ENCODE results near the genes NBPF10 and NOTCH2NLA.

DNA sequence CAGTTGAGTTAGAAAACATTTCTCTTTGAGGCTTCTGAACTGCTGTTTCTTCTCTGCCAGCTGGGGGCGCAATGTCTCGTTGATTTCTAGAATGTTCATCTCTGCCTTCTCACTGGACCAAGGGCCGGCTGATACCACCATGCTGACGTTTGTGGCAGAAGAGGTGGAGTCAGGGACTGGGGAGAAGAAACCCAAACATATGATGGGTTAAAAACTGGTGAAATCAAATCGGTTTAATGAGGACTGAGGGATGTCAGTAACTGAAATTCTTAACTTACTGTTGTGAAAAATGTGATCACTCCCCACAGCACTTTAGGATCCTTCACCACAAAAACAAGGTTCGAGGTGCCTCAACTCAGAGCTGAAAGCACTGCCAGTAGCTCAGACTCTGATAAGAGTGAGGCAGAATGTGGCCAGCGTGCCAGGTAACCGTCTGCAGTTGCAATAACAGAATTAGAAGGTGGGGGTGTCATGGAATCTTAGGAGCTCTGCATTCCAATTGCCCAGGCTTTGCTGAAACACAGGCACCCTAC is at the start of gene NBPF10:
Gene NBPF10, minus strand, starts transcription at position 176 of the 533 bp plus-strand sequence.
- PRO-cap, 4 experiments, result no peak in any of the 4 experiments
- RAMPAGE, long total RNA, 2 experiments, result no peak in any of the 2 experiments

- PRO-cap, 4 experiments, result peak in 1 of 4 experiments; most common minus-strand start chr1:146229000 (in 1)
- RAMPAGE, long total RNA, 2 experiments, result no peak in any of the 2 experiments
These were observed at the start of gene NOTCH2NLA for GRCh38 chr1:146228474-146229465. Gene NOTCH2NLA (minus strand): TSS chr1:146229021.

GRCh38 chr1:147237916-147238772 is 4.3 kb upstream of the CHD1L start:
- PRO-cap, 4 experiments, result peak in 4 of 4 experiments; most common plus-strand start chr1:147238488 (in 2); most common minus-strand start chr1:147238234 (in 4)
- RAMPAGE, long total RNA, 2 experiments, result no peak in any of the 2 experiments

DNA sequence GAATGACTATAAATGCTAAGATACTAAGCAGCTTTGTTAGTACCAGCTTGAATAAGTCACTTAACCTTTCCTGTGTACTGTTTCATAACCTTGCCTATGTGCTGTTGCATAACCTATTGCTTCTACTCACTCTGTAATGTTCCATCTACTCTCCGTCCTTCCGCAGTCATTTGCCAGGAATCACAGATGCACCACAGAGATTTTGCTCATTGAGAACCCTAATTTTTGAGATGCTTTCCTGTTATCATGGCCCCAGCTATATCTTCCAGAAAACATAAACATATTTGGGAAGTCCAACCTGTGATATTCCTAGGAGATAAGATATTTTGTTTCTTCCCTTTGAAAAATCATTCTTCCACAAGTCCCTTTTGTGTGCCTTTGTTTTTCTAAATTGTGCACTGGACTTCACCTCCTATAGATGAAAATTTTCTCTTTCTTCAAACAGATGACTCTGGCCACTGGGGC is 44.7 kb downstream of the CHD1L start:
- PRO-cap, 4 experiments, result peak in 3 of 4 experiments; most common plus-strand start position 165 of the sequence (in 3)
- RAMPAGE, long total RNA, 2 experiments, result no peak in any of the 2 experiments

- PRO-cap, 4 experiments, result peak in 4 of 4 experiments; most common plus-strand start chr1:147540940 (in 4); most common minus-strand start chr1:147540916 (in 2)
- RAMPAGE, long total RNA, 2 experiments, result no peak in any of the 2 experiments
These were observed 532 bp upstream of the BCL9 start for GRCh38 chr1:147540816-147541122.

DNA sequence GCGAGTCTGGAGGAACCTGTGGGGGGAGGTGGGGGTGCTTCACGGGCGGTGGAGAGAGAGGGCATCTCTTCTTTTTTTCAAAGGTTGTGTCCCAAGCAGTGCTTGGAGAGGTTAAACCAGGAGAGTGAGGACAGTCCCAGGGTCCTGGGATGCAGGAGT is 59.1 kb downstream of the BCL9 start:
- PRO-cap, 4 experiments, result no peak in any of the 4 experiments
- RAMPAGE, long total RNA, 2 experiments, result no peak in any of the 2 experiments

GRCh38 chr1:147655096-147655487 is 15.2 kb downstream of the ACP6 start:
- PRO-cap, 4 experiments, result no peak in any of the 4 experiments
- RAMPAGE, long total RNA, 2 experiments, result no peak in any of the 2 experiments

DNA sequence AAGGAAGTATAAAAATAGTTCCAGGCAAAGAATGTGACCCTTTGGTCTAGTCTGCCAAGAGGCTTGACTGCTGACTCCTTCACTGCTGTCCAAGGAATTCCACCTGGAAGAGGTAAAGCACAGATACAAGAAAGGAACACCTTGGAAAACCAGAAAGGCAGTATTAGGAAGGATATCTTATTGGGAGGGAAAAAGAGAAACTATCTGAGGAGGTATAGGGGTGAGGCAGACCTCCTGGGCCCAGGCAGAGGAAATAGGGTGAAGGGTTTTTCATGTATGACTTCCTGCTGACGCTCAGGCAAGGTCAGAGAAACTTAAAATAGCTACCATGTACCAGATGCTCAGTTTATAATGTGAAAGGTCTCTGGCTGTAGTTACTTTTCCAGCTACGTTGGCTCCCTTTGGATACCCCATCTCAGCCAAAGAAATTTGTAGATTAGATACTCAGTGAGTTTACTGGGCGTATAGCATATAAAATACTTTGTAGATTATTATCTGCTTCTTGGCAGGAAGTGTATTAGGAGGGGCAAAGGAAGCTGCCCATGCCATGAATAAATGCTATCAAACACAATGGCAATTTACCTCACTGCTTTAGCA is 2.1 kb upstream of the GJA5 start:
- PRO-cap, 4 experiments, result no peak in any of the 4 experiments
- RAMPAGE, long total RNA, 2 experiments, result no peak in any of the 2 experiments

DNA sequence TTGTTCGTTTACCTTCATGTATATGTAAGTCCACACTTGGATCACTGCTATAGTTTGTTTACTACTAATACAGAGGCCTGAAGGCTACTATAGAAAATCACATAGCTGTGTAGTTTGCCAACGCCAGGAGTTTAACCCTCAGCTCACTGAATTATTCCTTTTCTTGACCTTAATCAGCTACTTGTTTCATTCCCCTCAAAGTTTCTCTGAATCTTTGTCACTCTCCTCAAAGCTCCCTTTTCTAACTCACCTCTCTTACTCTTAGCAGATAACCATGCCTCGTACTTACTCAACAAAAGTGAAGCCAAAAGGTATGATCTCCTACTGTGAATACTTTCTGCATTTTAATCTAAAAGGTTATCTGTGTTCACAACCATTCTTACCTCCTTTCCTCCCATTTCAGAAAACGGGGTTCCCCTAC is 4.1 kb downstream of the GPR89B start:
- PRO-cap, 4 experiments, result no peak in any of the 4 experiments
- RAMPAGE, long total RNA, 2 experiments, result no peak in any of the 2 experiments

DNA sequence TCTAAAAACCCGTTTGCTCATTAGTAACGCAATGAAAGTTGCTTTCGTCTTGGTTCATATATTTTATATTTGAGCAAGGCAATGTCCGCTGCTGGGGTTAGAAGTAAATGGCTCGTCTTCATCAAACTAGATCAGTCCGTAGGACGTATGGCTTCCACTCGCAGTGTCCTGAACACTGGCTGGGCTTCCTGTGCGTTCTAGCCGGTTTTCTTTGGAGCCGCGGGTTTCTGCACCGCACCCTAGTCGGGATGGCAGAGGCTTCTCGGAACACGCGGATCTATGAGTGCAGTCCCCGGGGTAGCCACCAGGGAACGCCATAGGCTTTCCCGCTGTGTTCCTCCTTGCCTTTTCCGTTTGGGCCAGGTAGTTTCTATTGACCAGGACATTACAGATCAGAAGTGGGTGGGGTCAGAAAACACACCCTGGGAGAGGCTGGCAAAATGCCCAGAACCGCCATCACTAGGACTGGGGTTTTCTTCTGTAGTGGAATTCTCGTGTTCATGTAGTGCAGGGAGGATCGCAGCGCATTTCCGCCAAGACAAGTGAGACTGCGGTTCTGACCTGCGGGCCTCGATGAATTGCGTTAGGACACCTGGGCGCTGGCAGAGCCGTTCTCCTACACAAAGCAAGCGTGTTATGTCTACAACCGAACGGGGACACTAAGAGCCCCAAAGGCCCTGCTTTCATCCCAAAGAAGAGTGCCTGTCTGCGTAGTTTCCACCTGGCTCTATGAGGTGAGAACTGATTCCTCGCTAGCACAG is 121.7 kb downstream of the PPIAL4G start:
- PRO-cap, 4 experiments, result no peak in any of the 4 experiments
- RAMPAGE, long total RNA, 2 experiments, result no peak in any of the 2 experiments

DNA sequence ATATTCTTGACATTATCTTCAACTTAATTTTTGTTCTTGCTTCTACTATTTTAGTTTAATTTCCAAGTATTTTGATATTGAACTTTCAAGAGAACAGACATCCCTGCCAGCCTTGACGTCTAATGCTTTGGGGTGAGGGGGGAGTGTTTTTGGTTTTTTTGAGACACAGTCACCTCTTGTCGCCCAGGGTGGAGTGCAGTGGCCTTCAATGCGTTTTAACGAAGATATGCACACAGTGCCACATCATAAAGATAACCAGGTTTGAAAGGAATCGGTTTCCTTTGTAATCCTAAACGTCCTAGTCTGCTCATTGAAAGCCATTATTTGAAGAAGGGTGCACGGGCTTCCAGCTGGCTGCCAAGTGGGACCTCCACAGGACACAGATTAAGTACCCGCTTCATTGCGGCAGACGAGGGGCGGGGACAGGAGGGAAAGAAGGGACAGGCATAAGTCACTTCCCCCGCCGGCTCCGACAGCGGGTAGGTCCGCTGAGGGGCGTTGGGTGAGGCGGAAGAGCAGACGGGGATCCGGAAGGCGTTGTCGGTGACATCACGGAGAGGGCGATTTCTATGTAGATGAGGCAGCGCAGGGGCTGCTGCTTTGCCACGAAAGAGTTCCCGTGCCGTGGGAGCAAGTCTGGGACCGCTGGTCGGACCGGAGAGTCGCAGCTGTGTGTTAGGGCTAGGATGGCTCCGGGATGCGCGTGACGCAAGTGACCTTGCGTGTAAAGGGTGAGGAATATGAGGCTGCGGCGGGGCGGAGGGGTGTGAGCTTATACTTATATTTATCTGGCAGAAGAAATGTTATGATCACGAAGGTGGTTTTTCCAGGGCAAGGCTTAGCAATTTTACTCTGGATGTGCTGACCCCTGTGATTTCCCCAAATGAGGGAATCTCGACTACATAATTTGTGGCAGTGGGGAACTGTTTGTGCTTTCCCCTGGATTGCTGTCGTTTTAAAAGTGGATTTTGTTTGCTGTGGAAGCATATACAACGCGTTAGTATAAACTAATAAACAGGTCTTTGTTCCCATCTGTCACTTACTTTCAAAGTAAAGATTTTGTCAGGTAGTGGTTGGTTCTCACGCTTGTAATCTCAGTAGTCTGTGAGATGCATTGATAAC is 80.8 kb downstream of the PPIAL4G start:
- PRO-cap, 4 experiments, result peak in 4 of 4 experiments; most common plus-strand start position 598 of the sequence (in 3); most common minus-strand start position 424 of the sequence (in 2)
- RAMPAGE, long total RNA, 2 experiments, result start-site peak on the plus strand in 1 of 2 experiments, centred at position 588 of the sequence, 18 reads per replicate

DNA sequence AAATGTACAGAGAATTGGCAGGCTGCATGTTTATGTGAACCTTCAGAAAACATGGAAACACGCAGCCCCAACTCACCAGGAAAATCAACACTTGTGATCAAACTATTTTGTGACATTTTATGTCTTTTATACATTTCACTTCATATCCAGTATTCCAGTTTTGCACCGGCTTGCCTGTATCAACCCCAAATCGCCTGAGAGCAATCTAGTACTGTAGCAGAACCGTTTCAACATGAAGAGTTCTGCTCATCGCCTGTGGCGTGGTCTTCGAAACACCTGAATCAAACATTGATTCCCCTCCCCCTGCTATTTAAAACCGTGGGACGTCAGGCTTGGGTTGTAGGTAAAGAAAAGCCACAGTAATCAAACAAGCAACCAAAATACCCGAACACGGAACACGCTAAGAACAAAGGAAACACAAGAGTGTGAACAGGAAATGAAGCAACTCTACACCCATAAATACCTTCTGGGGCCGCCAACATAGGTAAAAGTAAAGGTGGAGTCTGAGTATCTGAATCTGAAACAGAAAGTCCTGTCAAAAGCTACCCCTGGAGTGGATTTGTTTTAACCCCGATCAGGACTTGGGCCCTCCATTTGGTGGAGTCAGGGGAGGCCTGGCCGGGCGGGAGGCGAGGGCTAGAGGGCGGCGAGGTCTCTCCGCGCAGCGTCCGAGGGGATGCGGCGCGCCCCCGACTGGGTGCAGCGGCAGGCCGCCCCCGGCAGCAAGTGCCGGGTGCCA is 24.8 kb downstream of the PPIAL4G start:
- PRO-cap, 4 experiments, result peak in 3 of 4 experiments; most common plus-strand start position 313 of the sequence (in 2)
- RAMPAGE, long total RNA, 2 experiments, result no peak in any of the 2 experiments

DNA sequence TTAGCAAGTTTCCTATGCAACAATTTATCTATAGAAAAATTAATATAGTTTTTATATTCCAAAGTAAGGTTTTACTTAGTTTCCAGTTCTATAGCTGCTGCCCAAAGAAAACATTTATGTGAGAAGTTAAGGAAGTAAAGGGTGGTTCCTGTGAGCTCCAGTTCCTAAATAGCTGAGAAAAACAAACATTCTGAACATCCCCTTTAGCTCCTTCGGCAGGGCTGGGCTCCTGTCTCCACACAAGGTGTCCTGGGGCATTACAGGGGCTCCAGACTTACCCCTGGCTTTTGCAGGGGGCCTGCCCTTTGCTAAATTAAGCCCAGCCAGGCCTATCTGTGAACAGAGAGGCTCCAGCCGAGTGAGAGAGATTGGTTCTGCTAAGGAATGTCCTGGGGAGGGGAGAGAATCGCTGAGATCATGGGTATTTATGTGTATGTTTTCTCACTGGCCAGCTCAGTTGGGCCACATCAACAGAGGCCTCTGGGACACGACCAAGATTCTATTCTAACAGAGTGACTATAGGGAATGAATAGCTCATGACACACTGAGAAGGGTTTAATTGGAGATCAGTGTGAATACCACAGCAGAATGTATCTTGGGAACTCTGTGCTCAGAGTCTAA is 72.6 kb downstream of the PDE4DIP start:
- PRO-cap, 4 experiments, result no peak in any of the 4 experiments
- RAMPAGE, long total RNA, 2 experiments, result no peak in any of the 2 experiments

DNA sequence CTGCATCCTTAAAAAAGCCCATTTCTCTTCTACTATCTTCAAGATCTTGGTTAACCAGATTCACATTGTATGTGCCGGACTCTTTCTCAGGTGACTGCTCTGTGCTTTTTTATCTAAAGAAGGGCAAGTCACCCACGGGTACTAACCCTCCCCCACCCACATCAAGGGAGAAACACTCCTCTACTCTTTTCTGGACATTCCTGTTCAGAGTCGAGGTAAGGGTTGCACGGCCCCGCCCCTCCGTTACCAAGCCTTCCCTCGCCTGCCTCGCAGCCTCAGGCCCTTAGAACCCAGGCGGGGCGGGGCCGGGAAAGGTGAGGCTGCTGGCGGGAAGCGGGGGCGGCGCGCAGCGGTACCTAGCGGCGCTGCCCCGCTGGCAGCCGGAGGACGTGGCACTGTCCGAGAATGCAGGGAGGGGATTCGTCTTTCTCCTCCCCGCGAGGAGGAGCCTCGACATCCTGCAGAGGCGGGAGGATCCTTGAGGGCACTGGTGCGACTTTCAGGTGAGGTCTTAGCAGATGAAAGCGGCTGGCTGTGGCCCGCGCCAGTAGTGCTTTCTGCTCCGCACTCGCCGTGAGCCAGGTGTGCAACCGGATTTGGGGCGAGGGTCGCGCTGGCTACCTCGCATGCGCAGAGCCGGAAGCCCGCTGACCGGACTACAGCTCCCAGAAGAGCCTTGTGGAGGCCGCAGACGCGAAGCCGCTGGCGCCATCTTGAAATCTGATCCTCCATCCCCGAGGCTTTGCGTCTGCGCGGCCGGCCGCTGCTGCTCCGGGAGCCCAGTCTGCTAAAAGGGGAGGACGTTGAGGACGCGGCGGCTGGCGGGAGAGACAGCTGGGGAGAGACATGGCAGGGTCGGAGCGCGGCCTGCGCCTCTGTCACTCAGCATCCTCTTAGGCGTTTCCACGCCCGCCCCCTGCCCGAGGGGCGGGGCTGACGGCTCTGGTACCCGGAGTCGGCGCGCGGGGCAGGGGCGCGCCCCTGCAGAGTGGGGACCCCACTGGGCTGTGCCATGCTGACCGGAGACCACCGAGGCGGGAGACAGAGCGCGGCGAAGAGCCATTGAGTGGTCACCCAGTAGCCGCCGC is 107.8 kb downstream of the PDE4DIP start:
- PRO-cap, 4 experiments, result peak in 4 of 4 experiments; most common plus-strand start position 463 of the sequence (in 3); most common minus-strand start position 92 of the sequence (in 2)
- RAMPAGE, long total RNA, 2 experiments, result no peak in any of the 2 experiments

DNA sequence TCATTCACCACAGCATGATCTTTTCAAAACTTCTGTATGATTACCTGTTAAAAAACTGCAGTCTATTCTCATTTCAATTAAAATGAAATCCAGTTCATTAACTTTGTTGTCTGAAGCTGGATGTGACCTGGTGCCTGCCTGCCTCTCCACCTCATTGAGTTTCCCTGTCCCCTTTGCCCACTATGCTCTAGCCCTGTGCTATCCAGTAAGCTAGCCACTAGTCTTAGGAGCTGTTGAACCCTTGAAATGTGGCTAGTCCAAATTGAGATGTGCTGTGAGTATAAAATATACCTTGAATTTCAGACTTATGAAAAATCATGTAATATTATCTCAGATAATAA is 114.1 kb downstream of the PDE4DIP start:
- PRO-cap, 4 experiments, result peak in 3 of 4 experiments; most common minus-strand start position 156 of the sequence (in 3)
- RAMPAGE, long total RNA, 2 experiments, result no peak in any of the 2 experiments

GRCh38 chr1:149174679-149175157 is 71.4 kb upstream of the NBPF9 start:
- PRO-cap, 4 experiments, result peak in 2 of 4 experiments; most common plus-strand start chr1:149174965 (in 2)
- RAMPAGE, long total RNA, 2 experiments, result no peak in any of the 2 experiments

GRCh38 chr1:149228205-149228994 is 125.0 kb upstream of the NBPF9 start:
- PRO-cap, 4 experiments, result no peak in any of the 4 experiments
- RAMPAGE, long total RNA, 2 experiments, result no peak in any of the 2 experiments

- PRO-cap, 4 experiments, result no peak in any of the 4 experiments
- RAMPAGE, long total RNA, 2 experiments, result no peak in any of the 2 experiments
These were observed 22.4 kb downstream of the PPIAL4C start for GRCh38 chr1:149605838-149606728.

DNA sequence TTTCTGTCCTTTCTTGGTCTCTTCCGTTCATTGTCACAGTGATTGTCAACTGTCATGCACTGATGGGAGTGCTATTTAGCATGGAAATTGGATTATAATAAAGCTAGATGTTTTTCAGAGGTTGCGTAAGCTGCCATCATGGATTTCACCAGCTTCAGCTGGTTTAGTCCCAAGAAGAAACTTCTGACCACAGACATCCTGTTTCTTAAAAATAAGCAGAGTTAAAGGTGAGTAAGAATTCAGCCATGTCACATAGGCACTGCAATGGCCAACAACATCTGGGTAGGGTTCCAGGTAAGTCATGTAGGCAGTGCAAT is 47.8 kb downstream of the PPIAL4C start:
- PRO-cap, 4 experiments, result no peak in any of the 4 experiments
- RAMPAGE, long total RNA, 2 experiments, result no peak in any of the 2 experiments

GRCh38 chr1:149849650-149850411 is 1.0 kb upstream of the H2AC19 start:
- PRO-cap, 4 experiments, result no peak in any of the 4 experiments
- RAMPAGE, long total RNA, 2 experiments, result no peak in any of the 2 experiments

All from right lobe of liver (tissue), 4 donors.